Esophagus squamous epithelium (tissue), 4 donors: ENCODE measurements around the genes RRN3, NPIPA5 and NPIPA7.

DNA sequence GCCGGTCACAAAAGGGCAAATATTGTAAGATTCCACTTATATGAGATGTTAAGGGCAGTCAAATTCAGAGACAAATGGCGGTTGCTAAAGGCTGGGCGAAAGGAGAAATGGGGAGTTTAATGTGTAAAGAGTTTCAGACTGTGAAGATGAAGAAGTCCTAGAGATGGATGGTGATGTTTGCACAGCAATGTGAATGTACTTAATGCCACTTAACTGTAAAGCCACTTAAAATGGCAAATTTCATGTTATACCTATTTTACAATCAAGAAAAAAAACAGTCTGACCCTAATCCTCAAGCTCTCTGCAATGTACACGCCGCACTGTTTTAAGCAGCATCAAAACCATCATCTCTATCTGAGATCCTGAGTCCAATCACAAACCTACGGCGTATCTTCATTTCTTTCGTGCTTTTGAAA lies 1.0 kb downstream of the PARN start:
- PRO-cap, result no peak
- RAMPAGE, long total RNA, 4 experiments, result no peak in any of the 4 experiments

GRCh38 chr16:14895476-14895988 lies 41.7 kb upstream of the NPIPA1 start:
- PRO-cap, result no peak
- RAMPAGE, long total RNA, 4 experiments, result no peak in any of the 4 experiments

GRCh38 chr16:15031503-15032043 lies 24.3 kb downstream of the NTAN1 start:
- PRO-cap, result no peak
- RAMPAGE, long total RNA, 4 experiments, result no peak in any of the 4 experiments

DNA sequence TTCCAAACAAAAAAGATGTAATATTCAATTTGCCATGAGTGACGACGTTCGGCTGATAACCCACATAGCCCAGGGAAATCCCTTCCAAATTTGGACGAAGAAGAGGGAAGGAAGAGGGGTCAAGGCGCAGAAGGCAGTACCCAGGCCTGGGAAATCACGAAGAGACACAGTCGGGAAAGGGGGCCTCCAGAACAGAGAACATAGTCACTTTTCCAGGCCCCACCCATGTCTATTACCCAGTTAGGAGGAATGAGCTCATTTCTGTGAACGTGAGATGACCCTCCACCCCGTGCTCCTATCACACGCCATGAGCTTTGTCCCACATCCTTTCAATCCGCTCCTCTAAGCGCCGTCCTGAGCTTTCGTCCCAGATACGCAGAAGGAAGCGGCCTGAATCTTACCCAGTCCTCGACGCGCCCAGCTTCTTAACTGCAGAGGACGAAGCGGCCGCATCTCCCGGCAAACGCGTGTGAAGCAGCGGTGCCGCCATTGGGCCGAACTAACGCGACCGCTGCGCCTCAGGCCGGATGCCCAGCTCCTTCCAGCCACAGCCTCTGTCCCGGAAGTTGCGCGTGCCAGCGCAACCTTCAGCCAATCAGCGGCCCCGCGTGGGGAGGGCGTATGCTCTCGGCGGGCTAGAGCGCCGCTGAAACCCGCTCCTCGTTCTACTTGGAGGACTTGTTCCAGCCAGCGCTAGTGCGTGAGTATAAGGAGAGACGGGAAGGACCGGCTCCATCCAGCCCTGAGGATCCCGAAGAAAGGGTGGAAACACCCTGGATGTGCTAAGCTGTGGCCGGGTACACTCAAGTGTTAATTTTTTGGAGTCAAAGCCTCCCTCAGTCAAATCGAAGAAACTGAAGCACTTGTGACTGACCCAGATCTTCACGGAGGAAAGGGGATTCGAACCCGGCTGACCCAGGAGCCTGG lies at the start of gene RRN3:
Gene RRN3, minus strand, starts transcription at position 529 of the 927 bp plus-strand sequence.
- PRO-cap, result unidirectional peak, plus-strand start at position 696 of the sequence
- RAMPAGE, long total RNA, 4 experiments, result start-site peak on the minus strand in 2 of 4 experiments, centred at positions 505 to 529 of the sequence, 21 to 370 reads per replicate

GRCh38 chr16:15378025-15378562 lies at the start of gene NPIPA5:
NPIPA5 (minus strand) TSS chr16:15378294.
- PRO-cap, result no peak
- RAMPAGE, long total RNA, 4 experiments, result no peak in any of the 4 experiments

GRCh38 chr16:15507302-15507795 lies 73.0 kb downstream of the BMERB1 start:
- PRO-cap, result no peak
- RAMPAGE, long total RNA, 4 experiments, result no peak in any of the 4 experiments

- PRO-cap, result bidirectional peak, plus-strand start at chr16:15644482, minus-strand start at chr16:15644328
- RAMPAGE, long total RNA, 4 experiments, result no peak in any of the 4 experiments
These were observed 1.4 kb upstream of the MARF1 start for GRCh38 chr16:15644256-15644759.

- PRO-cap, result no peak
- RAMPAGE, long total RNA, 4 experiments, result no peak in any of the 4 experiments
These were observed 17.2 kb downstream of the NDE1 start for GRCh38 chr16:15667162-15667807.

GRCh38 chr16:15672274-15672593 lies 22.2 kb downstream of the NDE1 start:
- PRO-cap, result unidirectional peak, plus-strand start at chr16:15672410
- RAMPAGE, long total RNA, 4 experiments, result no peak in any of the 4 experiments

DNA sequence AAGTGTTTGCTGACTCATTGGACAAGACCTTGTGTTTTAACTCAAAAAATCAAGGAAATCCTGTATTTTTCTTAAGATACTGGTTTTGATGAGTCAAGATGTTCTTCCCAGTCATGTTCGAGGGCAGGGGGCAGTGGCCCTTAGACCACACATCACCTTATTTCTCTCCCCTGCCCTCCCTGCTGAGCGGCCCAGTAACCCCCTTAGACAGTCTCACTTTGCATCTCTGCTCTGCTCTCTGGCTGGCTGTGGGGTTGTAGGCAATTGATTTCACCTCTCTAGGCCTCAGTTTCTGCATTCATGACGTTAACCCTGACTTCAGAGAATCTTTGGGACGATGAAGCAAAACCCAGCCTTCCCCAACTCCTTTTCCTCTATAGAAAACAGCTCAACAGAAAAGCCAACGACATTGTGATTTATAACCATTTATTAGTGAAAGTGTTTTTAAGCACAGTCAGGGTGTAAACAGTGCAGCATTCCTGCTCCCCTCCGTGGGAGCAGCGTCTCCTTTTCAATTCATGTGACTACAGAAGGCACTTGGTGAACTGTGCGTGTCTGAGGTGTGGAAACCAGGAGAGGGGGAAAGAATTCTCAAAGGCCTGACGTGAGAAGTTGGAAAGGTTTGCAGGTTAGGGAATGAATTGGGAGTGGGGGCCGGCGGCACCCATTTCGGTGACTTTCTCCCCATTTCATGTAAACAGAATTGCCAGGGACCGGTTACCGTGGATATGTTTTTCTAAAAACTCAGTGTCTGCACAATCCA lies 52.9 kb downstream of the NDE1 start:
- PRO-cap, result no peak
- RAMPAGE, long total RNA, 4 experiments, result no peak in any of the 4 experiments

DNA sequence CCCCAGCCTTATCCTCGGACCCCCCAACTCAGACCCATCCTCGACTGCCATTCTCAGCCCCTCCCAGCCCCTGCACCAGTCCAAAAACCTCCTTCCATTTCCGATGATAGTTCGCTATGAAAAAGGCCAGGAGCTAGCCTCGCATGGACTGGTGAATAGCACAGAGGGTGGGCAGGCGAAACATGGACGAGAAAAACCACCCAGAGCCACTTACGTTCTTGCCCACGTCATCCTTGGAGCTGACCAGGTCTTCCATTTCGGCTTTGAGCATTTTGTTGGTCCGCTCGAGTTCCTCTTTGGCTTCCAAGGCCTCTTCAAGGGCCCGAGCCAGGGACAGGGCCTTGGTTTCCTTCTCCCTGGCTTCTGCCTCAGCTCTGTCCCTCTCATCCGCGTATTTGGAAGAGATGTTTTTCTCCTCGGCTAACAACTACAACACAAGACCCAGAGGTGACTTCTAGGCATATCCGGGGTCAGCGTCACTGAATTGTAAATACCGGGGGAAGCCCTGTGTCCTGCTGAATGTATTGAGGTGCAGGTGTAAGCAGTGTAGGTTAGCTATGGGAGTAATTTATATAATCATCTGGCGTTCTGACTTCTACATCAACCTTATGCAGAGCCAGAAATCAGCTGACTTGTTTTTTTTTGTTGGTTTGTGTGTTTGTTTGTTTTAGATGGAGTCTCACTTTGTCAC lies 71.3 kb downstream of the NDE1 start:
- PRO-cap, result no peak
- RAMPAGE, long total RNA, 4 experiments, result no peak in any of the 4 experiments

GRCh38 chr16:15728106-15728448 lies 78.0 kb downstream of the NDE1 start:
- PRO-cap, result unidirectional peak, plus-strand start at chr16:15728391
- RAMPAGE, long total RNA, 4 experiments, result no peak in any of the 4 experiments

DNA sequence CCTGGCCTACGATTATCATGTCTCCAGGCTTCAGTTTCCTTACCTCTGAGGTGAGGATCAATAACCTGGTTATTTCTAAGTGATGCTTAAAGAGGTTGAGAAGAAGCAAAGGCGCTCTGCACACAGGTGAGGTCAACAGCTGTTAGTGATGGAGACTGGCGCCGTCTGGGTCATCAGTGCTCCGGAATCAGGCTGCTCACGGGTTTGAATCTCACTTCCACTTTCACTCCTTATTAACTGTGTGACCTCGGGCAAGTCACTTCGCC lies 735 bp upstream of the ABCC1 start:
- PRO-cap, result no peak
- RAMPAGE, long total RNA, 4 experiments, result no peak in any of the 4 experiments

GRCh38 chr16:15960984-15961560 lies 11.7 kb downstream of the ABCC1 start:
- PRO-cap, result bidirectional peak, plus-strand start at chr16:15961392, minus-strand start at chr16:15961255
- RAMPAGE, long total RNA, 4 experiments, result no peak in any of the 4 experiments

- PRO-cap, result bidirectional peak, plus-strand start at chr16:16009781, minus-strand start at chr16:16009516
- RAMPAGE, long total RNA, 4 experiments, result no peak in any of the 4 experiments
These were observed 60.1 kb downstream of the ABCC1 start for GRCh38 chr16:16009204-16010244.

DNA sequence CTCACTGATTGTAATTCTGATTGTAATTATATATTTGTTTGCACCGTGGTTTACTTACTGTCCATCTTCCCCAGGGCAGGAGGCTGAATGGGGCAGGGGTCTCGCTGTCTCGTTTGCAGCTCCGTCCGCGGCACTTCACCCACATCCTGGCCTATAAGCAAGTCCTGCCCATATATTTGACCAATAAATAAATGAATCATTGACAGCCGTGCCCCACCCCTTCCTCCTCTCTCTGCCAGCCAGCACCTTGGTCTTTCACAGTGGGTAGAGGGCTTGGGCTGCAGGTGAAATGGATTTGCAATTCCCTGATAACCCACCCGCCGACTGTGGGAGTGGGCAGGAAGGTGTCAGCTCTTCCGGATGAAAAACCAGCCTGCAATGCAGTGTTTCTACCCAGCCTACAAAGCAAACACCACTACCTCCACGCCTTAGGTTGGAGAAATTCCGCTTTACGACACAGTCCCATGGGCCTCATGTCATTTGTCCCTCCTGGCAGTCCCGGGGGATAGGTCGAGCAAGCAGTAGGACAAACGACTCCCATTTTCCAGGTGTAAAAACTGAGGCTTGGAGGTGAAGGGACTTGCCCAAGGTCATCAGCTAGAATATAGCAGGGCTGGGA lies 78.9 kb downstream of the ABCC1 start:
- PRO-cap, result no peak
- RAMPAGE, long total RNA, 4 experiments, result no peak in any of the 4 experiments

DNA sequence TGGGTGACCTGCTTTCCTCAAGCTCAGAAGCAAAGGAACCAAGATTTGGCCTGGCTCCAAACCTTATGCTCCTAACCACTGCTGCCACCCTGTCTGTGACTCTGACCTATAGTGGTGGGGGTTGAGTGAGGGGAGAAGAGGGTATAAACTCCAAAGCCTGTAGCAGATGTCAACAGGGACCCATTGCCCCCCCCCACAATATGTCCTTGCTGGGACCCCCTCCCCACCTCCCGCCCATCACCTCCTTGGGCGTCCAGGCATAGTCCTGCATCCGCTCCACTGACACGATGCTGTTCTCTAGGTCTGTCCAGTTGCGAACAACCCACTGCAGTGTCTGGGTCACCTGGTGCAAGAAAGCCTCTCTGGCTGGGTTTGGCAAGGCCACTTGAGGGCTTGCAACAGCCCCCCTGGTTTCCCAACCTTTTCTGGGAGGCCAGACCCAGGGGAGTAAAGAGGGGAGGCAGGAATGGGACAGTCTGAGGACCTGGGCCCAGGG lies 64.0 kb downstream of the ABCC6 start:
- PRO-cap, result no peak
- RAMPAGE, long total RNA, 4 experiments, result no peak in any of the 4 experiments

GRCh38 chr16:16378755-16379325 lies at the start of gene NPIPA7:
NPIPA7 (plus strand) TSS chr16:16379140.
- PRO-cap, result no peak
- RAMPAGE, long total RNA, 4 experiments, result no peak in any of the 4 experiments

GRCh38 chr16:16804862-16805075 lies 425.8 kb downstream of the NPIPA7 start:
- PRO-cap, result unidirectional peak, minus-strand start at chr16:16804917
- RAMPAGE, long total RNA, 4 experiments, result no peak in any of the 4 experiments

GRCh38 chr16:17134472-17134944 lies 336.3 kb downstream of the XYLT1 start:
- PRO-cap, result no peak
- RAMPAGE, long total RNA, 4 experiments, result no peak in any of the 4 experiments